Metanephros (tissue), 2 donors: Measurements from ENCODE around the gene CFAP141.

- RAMPAGE, long total RNA, result no peak
Observed at GRCh38 chr1:153921469-153921995, 1.2 kb downstream of the GATAD2B start.

DNA sequence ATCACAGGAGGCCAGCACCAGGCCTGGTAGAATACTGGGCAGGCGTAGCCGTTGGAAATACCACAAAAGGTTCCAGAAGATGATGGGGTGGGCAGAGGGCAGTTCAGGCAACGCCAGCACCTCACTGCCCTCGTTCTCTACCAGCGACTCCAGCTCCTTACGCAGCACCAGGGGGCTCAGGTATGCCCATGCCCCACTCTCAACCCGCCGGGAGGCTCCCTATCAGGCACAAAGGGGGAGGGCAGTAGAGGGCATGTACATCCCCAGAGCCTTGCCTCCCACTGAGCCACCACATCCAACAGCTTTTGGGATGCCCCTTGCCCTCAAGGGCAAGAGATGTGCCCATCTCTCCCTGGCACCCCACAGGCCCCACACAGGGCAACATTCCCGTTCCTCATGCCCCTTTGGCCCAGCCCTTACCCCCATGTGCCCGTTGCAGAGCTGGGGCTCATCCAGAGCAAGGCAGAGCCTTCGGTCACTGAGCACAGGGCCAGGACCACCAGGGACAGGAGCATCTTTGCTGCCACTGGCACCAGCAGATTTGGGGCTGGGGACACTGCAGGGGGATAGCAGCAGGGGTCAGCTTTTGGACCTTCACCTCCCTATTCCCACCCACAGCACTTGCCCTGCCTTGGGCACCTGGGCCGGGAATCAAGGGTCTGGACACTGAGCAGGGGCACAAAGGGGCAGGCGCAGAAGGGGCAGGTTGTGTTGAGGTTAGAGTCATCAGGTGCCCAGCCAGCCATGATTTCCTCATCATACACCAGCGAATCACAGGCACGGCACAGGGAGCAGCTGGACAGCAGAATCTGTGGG lies 9.7 kb upstream of the GATAD2B start:
- RAMPAGE, long total RNA, result no peak

DNA sequence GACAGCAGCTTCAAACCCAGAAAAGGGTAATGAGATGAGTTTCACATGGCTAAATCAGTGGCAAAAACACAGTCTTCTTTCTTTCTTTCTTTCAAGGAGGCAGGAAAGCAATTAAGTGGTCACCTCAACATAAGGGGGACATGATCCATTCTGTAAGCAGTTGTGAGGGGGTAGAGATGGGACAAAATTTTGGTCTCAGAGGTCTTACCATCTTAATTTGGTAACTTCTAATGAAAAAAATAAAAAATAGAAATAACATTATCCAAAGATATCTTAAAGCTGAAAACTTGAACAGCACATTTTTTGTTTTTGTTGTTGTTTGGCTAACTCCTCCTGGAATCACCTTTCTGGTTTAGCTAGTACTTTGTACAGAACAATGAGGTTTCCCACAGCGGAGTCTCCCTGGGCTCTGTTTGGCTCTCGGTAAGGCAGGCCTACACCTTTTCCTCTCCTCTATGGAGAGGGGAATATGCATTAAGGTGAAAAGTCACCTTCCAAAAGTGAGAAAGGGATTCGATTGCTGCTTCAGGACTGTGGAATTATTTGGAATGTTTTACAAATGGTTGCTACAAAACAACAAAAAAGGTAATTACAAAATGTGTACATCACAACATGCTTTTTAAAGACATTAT lies 35.0 kb downstream of the TPM3 start:
- RAMPAGE, long total RNA, result no peak

- RAMPAGE, long total RNA, result no peak
Observed at GRCh38 chr1:154205851-154206909, at the start of gene CFAP141. Gene CFAP141, minus strand, starts transcription at chr1:154206333.

GRCh38 chr1:154219060-154219469 lies 1.3 kb downstream of the C1orf43 start:
- RAMPAGE, long total RNA, result no peak

DNA sequence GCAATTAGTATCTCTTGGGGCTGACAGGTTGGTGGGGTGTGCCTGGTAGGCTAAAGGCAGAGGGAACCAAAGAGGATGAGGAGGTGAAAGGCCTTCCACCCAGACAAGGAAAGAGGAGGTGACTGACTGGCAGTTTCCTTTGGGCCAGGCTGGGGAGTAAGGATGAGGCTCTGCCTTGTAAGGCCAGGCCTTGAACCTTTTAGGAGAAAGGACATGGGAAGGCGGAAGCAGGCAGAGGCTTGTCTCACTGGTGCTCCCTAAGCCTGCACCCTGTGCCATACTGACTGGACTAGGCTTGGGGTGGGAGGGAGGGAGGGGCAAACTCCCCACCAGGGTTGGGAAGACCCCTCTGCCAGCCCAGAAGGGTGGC lies 1.8 kb downstream of the ATP8B2 start:
- RAMPAGE, long total RNA, result no peak

DNA sequence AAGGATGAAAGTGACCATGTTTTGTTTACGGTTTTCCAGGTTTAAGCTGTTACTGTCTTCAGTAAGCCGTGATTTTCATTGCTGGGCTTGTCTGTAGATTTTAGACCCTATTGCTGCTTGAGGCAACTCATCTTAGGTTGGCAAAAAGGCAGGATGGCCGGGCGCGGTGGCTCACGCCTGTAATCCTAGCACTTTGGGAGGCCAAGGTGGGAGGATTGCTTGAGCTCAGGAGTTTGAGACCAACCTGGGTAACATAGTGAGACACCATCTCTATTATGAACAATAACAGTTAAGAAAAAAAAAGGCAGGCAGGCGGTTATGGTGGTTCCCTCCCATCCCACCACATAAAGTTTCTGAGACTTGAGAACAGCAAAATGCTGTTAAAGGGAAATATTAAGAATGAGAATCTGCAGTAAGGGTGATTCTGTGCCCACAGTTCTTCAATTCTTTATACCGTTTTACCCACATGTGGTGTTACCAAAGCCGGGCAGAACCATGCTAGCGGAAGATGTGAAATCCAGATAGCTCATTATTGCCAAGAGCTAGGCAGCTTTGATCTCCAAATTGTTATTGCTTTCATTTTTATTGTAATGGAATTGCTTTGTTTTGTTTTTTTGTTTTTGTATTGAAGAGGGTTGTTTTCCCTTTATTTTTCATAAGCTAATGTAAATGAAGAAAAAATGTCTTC lies 34.4 kb upstream of the TDRD10 start:
- RAMPAGE, long total RNA, result no peak

- RAMPAGE, long total RNA, result no peak
Observed at GRCh38 chr1:154477891-154478633, 24.0 kb upstream of the TDRD10 start.

GRCh38 chr1:154584475-154585113 lies 17.0 kb downstream of the CHRNB2 start:
- RAMPAGE, long total RNA, result no peak

DNA sequence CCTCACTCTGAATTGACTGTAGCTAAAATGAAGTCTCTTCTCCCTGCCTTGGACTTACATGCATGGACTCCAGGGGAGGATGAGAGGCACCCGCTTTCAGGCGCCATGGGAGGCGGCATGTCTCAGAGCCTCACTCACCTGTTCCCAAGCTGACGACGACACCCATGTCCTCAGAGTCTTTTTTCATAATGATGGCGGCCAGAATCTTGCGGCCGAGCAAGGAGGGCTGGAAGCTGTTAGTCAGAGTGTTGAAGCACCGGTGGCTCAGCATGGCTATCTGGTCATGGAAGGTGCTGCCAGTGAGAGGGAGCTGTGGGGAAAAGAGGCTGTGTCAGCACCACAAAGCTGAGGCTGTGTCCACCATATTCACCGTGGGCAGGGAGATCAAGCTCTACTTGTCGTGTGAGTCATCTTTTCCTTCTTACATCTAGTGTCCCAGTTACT lies 18.3 kb downstream of the ADAR start:
- RAMPAGE, long total RNA, result no peak

DNA sequence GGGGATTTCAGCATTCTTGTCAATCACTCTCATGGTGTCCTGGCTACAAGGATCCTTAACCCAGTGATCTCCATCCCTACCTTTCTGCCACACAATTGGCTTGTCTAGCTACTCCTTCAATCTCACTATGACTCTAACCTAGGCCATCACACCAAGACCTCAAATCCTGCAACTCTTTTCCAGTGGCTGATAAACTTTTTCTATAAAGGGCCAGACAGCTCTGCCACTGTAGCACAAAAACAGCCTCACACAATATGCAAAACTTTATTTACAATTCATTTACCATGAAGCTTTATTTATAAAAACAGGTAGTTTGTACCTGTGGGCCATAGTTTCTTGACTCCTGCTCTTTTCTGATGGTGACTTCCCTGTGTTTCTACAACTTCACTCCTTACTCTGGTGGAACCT lies 4.1 kb downstream of the ADAR start:
- RAMPAGE, long total RNA, result no peak

DNA sequence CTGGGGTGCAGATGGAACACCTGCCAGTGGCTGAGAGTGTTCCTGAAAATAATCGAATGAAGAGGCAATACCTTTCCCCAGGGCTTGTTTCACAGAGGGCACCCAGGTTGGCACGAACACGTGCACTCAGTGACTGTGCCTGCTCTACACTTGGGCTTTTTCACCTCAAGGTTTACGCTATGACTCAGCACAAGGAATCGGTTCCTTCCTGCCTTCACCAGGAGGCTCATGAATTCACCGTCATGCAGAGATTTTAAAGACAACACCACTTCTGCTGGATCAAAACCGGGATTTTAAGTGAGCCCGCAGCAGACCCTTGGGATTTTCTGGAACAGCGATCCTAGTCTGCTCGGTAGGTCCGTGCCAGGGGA lies 118.5 kb upstream of the ADAR start:
- RAMPAGE, long total RNA, result no peak

DNA sequence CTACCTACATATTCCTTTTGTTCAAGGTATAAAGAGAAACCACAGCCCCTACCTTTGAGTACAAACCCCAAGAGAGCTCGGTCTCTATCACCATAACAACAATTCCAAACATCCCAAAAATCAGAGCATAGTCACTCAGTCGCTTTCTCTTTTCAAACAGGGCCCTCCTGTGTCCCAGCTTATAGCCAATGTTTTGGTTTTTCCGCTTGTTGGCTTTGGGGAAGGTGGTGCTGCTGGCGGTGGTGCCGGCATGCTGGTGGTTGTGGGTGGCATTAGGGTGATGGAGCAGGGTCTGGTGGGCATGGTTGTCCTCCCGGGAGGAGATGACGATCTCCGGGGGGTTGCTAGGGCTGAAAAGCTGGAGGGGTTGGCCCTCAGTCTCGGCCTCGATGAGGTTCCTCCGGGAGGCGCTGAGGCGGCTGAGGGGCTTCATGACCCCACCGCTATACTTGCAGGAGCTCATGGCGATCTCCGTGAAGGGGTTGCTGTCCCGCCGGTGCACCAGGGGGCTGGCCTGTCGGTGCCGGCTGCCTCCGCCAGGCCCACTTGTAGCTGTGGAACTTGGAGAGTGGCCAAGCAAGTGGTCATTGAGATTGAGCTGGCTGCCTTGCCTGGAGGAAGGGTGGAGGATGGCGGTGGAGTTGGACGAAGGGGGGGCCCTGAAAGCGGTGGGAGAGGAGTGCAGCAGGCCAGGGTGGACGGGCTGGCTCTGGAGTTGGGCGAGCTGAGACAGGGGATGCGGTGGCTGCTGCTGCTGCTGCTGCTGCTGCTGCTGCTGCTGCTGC lies 909 bp downstream of the KCNN3 start:
- RAMPAGE, long total RNA, result no peak

DNA sequence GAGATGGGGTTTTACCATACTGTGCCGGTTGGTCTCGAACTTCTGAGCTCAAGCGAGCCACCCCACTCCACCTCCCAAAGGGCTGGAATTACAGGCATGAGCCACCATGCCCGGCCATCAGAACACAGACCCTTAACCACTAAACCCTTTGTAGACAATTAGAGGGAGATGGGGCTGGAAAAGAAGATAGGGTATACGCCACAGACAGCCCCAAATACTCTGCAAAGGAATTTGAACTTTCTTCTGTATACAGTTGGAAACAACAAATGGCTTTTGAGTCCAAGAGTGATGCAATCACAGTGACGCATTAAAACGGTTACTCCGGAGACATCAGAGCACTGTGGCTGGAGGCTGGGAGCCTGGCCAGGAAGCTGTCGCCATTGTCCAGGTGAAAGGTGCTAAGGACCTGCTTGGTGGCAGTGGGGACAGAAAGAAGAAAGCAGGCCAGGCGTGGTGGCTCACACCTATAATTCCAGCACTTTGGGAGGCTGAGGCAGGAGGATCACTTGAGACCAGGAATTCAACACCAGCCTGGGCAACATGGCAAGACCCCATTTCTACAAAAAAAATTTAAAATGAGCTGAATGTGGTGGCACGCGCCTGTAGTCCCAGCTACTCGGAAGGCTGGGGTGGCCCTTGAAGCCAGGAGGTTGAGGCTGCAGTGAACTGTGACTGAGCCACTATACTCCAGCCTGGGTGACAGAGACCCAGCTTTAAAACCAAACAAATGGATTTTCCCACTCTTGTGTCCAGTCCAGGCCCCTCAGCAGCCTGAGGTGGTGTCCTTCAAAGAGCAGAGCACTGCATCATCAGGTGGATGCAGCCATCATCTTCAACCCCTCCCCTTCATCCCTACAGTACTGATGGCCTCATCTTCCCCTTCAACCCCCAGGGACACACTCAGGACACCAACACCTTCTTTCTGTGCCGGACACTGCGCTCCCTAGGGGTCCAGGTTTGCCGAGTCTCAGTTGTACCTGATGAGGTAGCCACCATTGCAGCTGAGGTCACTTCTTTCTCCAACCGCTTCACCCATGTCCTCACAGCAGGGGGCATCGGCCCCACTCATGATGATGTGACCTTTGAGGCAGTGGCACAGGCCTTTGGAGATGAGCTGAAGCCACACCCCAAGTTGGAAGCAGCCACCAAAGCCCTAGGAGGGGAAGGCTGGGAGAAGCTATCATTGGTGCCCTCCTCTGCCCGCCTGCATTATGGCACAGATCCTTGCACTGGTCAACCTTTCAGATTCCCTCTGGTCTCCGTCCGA lies 4.5 kb downstream of the FLAD1 start:
- RAMPAGE, long total RNA, result no peak

- RAMPAGE, long total RNA, result no peak
Observed at GRCh38 chr1:154993679-154994237, 372 bp downstream of the LENEP start.

GRCh38 chr1:155007348-155007840 lies 4.8 kb downstream of the ZBTB7B start:
- RAMPAGE, long total RNA, result no peak

- RAMPAGE, long total RNA, result no peak
Observed at GRCh38 chr1:155010780-155011059, 8.1 kb downstream of the ZBTB7B start.

DNA sequence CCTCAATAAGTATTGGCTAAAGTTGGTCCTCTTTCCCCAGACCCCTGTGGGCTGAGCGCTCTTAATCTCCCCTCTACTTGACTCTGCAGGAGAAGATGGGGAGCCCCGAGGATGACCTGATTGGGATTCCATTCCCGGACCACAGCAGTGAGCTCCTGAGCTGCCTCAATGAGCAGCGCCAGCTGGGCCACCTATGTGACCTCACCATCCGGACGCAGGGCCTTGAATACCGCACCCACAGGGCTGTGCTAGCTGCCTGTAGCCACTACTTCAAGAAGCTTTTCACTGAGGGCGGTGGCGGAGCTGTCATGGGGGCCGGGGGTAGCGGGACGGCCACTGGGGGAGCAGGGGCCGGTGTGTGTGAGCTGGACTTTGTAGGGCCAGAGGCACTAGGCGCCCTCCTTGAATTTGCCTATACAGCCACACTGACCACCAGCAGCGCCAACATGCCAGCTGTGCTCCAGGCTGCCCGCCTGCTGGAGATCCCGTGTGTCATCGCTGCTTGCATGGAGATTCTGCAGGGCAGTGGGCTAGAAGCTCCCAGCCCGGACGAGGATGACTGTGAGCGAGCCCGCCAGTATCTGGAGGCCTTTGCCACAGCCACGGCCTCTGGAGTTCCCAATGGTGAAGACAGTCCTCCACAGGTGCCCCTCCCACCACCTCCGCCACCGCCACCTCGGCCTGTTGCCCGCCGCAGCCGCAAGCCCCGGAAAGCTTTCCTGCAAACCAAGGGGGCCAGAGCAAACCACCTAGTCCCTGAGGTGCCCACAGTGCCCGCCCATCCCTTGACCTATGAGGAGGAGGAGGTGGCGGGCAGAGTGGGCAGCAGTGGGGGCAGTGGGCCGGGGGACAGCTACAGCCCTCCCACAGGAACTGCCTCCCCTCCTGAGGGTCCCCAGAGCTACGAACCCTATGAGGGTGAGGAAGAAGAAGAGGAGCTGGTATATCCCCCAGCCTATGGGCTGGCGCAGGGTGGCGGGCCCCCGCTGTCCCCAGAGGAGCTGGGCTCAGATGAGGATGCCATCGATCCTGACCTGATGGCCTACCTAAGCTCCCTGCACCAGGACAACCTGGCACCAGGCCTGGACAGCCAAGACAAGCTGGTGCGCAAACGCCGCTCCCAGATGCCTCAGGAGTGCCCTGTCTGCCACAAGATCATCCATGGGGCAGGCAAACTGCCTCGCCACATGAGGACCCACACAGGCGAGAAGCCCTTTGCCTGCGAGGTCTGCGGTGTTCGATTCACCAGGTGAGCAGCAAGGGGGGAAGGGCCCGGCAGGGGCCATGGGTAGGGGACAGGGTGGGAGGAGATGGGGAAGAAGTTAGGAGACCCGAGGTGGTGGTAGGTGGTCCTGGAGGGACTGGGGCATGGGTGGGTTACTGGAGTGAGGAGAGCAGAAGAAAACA lies 12.5 kb downstream of the ZBTB7B start:
- RAMPAGE, long total RNA, result no peak

DNA sequence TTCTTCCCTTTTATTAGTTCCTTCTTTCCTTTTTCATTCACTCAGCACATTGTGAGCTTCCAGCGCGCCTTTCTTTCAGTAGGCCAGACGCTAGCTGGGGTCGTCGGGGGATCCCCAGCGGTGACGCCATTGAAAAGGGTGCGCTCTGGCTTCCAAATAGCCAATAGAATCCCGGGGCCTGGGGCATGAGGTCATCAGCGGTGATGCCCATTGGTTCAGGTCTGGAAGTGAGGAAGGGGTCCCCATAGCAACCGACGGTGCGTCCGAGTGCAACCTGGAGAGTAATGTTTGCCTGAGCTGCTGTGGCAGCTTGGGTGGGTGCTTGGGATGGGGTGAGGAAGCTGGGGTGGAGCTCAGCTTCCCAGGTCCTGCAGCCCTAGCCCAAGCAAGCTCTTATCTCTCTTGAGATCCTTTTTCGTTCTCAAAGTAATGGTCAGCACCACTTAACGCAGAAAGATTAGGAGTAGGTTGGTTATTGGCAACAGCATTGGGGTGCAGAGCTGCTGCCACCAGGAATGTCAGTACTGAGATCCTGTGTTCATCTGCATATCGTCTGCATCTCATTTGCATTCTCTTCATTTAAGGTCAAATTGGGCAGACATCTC lies 6.8 kb upstream of the EFNA3 start:
- RAMPAGE, long total RNA, result no peak

DNA sequence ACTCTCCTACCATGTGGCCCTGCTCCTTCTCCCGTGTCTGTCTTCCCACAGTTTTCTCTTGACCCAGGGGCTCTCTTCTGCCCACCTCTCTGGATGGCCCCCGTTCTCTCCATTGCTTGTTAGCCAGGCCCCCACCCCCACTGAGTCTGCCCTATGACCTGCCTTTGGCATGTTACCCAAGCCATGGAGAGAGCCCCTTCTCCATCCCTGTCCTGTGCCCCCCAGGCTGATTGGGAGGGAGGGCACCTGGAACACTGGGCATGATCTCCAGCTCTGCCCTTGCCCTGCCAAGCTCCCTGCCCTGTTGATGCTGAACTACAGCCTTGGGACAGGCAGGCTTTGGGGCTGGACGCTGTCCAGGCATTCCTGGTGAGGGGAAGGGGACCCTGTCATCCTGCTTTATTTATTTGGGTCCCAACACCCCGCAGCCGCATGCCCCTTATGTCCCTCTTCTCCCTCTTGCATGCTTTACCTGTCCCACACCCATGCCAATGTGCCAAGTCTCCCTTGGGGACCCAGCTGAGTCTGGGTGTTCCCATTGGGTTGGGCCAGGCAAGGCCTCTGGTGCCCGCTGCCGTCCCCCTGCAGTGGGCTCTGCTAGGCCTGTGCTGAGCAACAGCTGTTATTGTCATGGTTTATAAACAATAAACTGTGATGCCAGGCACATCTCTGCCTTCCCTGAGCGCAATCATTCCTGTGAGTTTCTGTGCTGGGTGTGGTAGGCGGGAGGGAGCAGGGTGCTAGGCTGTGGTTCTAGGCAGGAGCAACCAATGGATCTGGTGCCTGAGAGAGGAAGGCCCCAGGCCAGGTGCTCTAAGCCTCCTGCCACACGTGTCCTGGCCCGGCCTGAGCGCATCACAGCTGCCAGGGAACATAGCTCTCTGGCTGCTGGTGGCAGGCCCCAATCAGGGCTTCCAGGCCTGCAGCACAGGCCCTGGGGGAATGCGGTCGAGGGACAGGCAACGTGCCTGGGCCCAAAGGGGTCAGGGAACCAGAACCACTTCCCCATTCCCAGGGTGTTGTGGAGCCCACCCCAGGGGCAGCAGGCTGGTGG lies 11.0 kb downstream of the TRIM46 start:
- RAMPAGE, long total RNA, result no peak